ENCODE measurements around a stretch of chr3.

- PRO-cap = no peak
- RAMPAGE, long total RNA, 2 experiments = no peak in any of the 2 experiments
Measured at GRCh38 chr3:20323373-20323672, 137.3 kb upstream of the SGO1 start.

- PRO-cap = no peak
- RAMPAGE, long total RNA, 2 experiments = no peak in any of the 2 experiments
Measured at GRCh38 chr3:20905046-20906023, 719.3 kb upstream of the SGO1 start.

- PRO-cap = no peak
- RAMPAGE, long total RNA, 2 experiments = no peak in any of the 2 experiments
Measured at GRCh38 chr3:22121017-22121590, 370.1 kb upstream of the ZNF385D start.

GRCh38 chr3:22381508-22382129, 630.6 kb upstream of the ZNF385D start:
- PRO-cap = no peak
- RAMPAGE, long total RNA, 2 experiments = start-site peak on the plus strand in 2 of 2 experiments, at chr3:22381721-22381755 at its widest, 353 to 2,100 reads per replicate

- PRO-cap = no peak
- RAMPAGE, long total RNA, 2 experiments = no peak in any of the 2 experiments
Measured at GRCh38 chr3:23257686-23258406, 54.7 kb downstream of the UBE2E2 start.

GRCh38 chr3:23262494-23263124, 59.5 kb downstream of the UBE2E2 start:
- PRO-cap = no peak
- RAMPAGE, long total RNA, 2 experiments = no peak in any of the 2 experiments

DNA sequence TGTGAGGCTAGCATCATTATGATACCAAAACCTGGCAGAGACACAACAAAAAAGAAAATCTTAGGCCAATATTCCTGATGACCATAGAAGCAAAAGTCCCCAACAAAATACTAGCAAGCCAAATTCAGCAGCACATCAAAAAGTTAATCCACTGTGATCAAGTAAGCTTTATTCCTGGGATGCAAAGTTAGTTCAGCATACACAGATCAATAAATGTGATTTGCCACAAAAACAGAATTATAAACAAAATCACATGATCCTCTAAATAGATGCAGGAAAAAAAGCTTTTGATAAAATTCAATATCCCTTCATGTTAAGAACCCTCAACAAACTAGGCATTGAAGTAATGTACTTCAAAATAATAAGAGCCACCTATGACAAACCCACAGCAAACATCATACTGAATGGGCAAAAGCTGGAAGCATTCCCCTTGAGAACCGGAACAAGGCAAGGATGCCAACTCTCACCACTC, 161.7 kb downstream of the UBE2E2 start:
- PRO-cap = no peak
- RAMPAGE, long total RNA, 2 experiments = no peak in any of the 2 experiments

GRCh38 chr3:23524416-23524624, 281.4 kb upstream of the UBE2E1 start:
- PRO-cap = no peak
- RAMPAGE, long total RNA, 2 experiments = no peak in any of the 2 experiments

DNA sequence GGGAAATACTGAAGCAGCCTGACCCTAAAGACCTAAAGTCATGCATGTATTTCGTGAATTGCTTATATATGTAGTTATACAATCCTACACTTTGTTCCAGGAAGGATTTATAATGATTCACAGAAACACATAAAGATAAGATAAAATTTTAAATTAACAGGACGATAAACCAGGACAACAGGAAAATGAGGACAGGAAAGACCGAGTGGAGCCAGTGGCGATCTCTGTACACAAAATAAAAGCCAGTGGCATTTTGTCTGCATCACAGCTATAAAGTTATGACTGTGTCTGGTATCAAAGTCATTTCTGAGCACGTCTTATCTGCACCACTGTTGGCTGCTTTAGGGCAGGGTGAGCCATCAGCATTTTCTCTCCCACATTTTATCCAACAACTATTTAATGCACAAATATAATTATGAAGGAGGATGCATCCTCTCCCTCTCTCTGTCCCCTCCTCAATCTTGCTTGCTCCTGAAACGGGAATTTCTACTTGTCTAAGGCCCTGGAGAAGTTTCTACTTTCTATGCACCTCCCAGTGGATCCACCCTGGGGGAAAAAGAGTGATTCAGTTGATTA, 159.5 kb upstream of the UBE2E1 start:
- PRO-cap = no peak
- RAMPAGE, long total RNA, 2 experiments = no peak in any of the 2 experiments

GRCh38 chr3:23806418-23807223, 866 bp downstream of the UBE2E1 start:
- PRO-cap = no peak
- RAMPAGE, long total RNA, 2 experiments = no peak in any of the 2 experiments

DNA sequence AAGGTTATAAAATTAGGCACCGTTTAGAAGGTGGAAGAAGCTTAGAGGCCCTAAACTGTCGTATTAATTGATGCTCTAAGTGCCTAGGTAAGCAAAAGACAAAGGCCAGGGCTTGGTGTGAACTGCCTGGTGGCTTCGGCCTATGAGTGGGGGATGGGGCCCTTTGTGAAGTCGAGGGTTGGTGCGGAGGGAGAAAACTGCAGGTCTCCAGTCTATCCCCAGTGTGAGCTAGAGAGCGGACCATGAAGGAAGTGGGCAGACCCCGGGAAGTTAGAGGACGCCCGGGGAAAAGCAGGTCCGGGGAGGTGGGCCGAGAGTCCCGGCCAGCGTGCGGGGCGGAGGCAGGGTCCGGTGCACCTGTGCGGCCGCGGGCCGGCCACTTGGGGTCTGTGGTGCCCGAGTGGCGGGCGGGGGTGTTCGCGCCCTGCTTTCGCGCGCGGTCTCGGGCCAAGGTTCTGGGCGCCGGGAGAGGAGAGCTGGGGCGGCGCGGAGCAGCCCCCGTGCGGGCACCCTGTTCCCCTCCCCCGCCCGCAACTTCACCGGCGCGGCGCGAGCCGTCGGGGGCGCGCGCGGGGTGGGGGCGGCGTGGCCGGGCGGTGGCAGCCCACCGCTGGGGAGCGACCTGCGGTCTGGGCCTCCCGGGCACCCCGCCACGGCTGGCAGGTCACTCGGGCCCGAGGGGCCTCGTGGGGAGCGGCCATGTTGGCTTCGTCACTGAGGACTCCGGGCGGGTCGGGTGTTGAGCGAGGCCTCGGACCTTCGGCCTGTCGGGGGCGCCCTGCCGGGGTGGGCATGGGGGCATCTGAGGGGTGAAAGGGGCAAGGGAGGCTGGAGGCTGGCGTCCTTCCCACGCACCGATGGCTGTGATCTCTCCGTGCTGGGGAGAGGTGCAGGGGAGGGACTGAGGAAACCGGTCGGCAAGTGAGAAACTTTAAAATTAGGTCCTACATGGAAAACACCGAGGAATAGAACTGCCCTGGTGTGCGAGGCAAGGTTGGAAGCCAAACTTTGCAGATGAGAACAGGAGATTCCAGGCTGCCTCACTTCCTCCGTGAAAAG, 4.8 kb downstream of the UBE2E1 start:
- PRO-cap = unidirectional peak, plus-strand start at position 221 of the sequence
- RAMPAGE, long total RNA, 2 experiments = no peak in any of the 2 experiments

DNA sequence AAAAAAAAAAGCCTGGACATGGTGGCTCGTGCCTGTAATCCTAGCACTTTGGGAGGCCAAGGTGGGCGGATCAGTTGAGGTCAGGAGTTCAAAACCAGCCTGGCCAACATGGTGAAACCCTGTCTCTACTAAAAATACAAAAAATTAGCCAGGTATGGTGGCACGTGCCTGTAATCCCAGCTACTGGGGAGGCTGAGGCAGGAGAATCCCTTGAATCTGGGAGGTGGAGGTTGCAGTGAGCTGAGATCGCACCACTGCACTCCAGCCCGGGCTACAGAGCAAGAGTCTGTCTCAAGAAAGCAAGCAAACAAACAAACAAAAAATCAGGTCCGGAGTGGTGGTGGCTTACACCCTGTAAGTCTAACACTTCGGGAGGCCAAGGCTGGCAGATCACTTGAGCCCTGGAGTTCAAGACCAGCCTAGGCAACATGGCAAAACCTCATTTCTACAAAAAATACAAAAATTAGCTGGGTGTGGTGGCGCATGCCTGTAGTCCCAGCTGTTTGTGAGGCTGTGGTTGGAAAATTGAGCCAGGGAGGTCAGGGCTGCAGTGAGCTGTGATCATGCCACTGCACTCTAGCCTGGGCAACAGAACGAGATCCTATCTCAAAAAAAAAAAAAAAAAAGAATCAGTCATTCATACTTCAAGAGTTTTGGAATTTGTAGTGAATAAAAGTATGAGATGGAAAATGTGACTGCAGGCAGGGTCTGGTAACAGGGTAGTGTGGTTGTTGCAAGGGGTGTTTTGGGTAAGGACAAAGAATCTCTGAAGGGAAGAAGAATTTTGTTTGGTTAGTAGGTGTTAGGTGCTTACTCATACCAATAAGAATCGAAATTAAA, 13.8 kb downstream of the NR1D2 start:
- PRO-cap = no peak
- RAMPAGE, long total RNA, 2 experiments = no peak in any of the 2 experiments

GRCh38 chr3:23964769-23965253, 19.7 kb downstream of the NR1D2 start:
- PRO-cap = no peak
- RAMPAGE, long total RNA, 2 experiments = no peak in any of the 2 experiments

- PRO-cap = no peak
- RAMPAGE, long total RNA, 2 experiments = no peak in any of the 2 experiments
Measured at GRCh38 chr3:24146284-24146847, 201.3 kb downstream of the NR1D2 start.

GRCh38 chr3:24363104-24363669, 131.5 kb downstream of the THRB start:
- PRO-cap = no peak
- RAMPAGE, long total RNA, 2 experiments = no peak in any of the 2 experiments

GRCh38 chr3:24505664-24505991, 11.0 kb upstream of the THRB start:
- PRO-cap = no peak
- RAMPAGE, long total RNA, 2 experiments = no peak in any of the 2 experiments

DNA sequence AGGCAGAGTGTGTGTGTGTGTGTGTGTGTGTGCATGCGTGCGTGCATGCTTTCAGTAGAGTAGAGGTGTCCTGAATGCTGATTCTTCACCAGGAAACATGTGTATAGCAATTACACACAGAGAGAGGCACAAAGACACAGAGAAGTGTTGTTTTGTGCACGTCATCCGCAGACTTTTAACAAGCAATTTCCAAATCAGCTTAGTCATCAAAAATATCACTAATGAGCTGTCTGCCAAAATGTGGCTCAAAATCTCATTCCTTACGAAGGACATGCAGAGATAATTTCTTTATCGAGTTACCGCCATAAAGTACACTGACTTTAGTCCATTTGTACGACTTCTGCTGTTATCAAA, 275.0 kb upstream of the RARB start:
- PRO-cap = no peak
- RAMPAGE, long total RNA, 2 experiments = no peak in any of the 2 experiments

- PRO-cap = no peak
- RAMPAGE, long total RNA, 2 experiments = no peak in any of the 2 experiments
Measured at GRCh38 chr3:25155702-25156578, 272.1 kb upstream of the RARB start.

DNA sequence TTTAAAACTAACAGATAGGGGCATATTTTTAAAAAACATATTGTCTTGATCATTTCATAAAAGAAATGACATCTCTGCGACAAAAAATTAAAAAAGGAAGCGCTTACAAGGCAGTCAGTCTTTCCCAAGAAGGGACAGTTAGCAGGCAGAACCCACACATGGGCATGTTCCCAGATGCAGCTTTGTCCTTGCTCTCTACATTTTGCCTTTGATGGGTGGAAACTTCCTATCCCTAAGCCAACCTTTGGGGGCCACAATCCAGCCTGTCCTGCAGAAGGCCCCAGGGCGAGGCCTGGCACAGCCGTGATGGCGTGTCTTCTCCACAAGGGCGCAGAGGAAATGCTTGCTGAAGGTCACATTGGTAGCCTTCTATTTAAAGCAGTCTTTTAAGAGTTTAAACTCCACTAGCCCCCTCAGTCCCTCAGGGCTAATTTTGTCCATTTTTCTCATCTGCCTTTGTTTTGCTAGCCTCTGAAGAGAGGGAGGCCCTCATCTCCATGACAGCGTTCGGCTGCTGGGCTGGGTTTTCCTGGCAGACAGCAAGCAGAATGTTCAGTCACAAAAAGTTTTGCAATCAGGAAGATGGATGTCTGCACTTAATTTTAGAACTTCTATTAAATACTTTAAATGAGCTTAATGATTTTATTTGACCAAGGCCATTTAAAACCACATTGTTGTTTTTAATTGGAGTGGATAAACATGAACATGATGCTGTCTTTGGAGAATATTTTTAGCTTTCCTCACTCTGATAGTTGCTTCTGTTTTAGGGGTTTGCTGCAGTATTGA, 40.8 kb downstream of the RARB start:
- PRO-cap = no peak
- RAMPAGE, long total RNA, 2 experiments = no peak in any of the 2 experiments

DNA sequence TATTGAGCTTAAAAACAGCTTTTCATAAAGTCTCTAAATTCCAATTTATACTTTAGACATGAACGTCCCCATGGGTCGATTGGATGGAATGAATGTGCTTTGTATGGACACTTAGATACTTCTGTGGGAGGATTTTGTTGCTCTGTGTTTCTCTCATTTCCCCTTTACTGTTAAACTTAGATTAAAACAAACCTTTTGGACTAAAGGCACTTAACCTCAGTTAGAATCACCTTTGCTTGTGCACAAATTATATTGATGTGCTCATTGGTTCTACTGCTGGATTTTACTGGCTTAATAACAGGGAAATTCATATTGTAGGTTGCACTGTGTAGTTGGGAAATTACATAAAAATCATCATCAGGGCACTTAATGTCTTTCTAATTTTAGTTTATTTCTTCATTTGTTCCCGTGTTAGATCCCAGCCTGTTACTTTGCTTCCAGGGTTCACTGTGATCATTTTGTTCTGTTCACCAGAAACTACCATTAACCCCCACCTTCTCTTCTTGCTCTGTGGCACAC, 80.2 kb downstream of the RARB start:
- PRO-cap = no peak
- RAMPAGE, long total RNA, 2 experiments = no peak in any of the 2 experiments